Measurements from ENCODE around the genes RNPEP and LGR6.

- PRO-cap: no peak
These were observed 75.2 kb downstream of the NAV1 start for GRCh38 chr1:201613975-201614662.

DNA sequence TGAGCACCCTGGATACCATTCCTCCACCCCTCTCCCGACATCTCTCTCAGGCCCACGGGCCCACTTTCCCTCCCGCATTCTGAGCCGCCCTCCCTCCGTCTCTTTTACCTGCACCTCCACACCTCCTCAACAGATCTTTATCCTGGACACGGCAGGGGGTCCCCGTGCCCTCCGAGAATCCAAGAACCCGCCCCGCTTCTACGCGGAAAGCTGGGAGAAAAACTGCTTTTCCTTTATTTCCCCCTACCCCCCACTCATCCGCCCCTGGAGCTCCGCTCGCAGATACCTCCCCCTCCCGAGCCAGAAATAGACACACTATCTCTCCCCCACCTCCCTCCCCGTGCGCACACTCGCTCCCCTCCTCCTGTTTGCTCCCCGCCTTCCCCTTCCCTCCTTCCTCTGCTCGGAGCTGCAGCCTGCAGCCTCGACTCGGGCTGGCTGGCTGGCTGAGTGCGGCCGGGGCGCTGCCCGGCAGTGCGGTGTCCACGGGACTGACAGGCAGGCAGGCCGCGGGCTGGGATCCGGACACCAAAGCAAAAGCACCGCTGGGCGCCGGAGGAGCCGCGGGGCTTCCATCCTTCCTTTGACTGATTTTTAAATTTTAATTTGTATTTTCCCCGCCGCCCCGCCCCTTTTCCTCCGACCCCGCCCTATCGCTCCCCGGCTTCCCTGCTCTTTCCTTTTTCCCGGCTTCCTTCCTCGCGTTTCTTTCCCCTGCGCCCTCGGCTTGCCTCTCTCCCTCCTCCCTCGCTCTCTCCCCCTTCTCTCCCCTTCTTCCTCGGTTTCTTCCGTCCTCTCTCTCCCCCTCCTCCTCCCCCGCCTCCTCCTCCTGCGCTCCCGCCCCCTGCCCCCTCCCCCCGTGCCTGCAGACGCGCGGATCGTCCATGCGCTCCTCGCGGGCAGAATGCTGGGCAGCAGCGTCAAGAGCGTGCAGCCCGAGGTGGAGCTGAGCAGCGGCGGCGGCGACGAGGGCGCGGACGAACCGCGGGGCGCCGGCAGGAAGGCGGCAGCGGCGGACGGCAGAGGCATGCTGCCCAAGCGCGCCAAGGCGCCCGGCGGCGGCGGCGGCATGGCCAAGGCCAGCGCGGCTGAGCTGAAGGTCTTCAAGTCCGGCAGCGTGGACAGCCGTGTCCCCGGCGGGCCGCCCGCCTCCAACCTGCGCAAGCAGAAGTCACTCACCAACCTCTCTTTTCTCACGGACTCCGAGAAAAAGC is 109.2 kb downstream of the NAV1 start:
- PRO-cap: unidirectional peak, minus-strand start at position 757 of the sequence

- PRO-cap: no peak
These were observed 132.7 kb upstream of the IPO9 start for GRCh38 chr1:201696142-201696798.

- PRO-cap: no peak
These were observed 18.7 kb upstream of the IPO9 start for GRCh38 chr1:201810154-201810856.

DNA sequence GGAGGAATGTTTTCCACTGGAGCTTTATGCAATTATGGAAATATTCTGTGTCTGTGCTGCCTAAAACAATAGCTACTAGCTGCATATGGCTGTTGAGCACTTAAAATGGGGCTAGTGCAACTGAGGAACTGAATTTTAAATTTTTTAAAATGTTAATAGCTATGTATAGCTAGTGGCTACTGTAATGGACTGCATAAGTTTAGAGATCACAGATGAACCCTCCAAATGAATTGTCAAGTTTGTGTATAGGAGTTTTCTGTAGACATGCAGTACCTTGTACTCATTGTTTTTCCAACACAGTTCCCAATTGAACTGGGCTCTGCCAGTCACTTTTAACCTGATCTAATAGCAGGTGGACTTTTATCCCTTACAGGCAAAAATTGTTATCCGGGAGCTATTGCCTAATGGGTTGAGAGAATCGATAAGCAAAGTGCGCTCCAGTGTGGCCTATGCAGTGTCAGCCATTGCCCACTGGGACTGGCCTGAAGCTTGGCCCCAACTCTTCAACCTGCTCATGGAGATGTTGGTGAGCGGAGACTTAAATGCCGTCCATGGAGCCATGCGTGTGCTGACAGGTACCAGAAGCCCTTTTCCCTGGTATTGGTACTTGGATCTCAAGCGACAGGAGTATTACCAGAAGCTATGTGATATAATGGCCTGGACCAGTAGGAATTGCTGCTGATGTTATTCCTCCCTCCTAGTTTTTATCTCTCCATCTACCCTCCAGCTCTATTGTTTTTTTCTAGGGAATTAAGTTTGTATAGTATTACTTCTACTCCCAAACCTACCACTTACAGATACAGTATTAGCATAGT is 19.3 kb downstream of the IPO9 start:
- PRO-cap: no peak

- PRO-cap: unidirectional peak, minus-strand start at chr1:201884608
These were observed 4.2 kb upstream of the SHISA4 start for GRCh38 chr1:201884258-201885096.

DNA sequence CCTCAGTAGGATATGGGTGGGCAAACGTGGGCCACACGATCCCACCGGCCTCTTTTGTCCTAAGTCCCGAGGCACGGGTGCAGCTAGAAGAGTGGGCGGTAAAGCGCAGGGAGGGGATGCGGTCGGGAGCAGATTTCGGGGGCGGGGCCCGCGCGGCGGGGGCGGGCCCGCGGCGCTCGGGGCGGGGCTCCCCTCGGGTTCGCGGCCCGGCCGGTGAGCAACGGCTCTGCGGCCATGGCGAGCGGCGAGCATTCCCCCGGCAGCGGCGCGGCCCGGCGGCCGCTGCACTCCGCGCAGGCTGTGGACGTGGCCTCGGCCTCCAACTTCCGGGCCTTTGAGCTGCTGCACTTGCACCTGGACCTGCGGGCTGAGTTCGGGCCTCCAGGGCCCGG is at the start of gene RNPEP:
RNPEP (plus strand) TSS at position 216 of the 392 bp plus-strand sequence.
- PRO-cap: unidirectional peak, plus-strand start at position 262 of the sequence

GRCh38 chr1:202003001-202003589 is 7.3 kb upstream of the ELF3 start:
- PRO-cap: no peak

DNA sequence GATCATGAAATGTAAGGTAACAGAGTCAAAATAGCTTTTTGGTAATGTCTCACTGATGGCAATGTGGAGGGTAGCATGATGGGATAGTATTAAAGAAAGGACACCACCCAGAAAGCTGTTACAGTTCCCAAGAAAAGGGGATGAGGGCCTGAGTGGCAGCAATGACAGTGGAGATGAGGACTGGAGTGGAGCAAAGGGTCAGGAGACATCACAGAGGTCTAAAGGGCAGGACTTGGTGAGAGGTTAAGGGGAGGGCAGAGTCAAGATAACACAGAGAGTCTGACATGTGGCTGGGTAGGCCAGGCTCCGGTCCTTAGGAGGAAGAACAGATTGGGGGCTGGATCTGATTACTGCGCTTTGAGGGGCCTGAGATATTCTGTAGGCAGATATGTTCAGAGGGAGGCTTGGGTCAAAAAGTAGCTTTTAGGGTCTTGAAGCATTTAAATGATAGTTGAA is 19.3 kb downstream of the ELF3 start:
- PRO-cap: no peak

DNA sequence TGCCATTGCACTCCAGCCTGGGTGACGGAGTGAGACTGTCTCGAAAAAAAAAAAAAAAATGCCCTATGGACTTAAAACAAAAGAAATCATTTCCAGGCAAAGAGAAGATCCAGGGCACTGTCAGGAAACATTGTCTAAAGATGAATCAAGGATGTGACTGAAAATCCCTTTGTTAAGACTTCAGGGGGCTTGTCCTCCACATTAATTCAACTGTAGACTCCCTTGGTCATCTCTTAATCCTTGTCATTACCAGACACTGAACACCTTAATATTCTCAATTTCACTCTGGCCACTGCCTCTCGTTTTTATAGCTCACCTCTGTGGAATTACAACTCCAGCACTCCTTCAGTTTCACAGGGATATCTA is 20.8 kb downstream of the ELF3 start:
- PRO-cap: no peak

- PRO-cap: no peak
These were observed 46.5 kb downstream of the ELF3 start for GRCh38 chr1:202056832-202057287.

- PRO-cap: no peak
These were observed 47.9 kb downstream of the ELF3 start for GRCh38 chr1:202057996-202059027.

GRCh38 chr1:202073274-202073615 is 49.5 kb upstream of the GPR37L1 start:
- PRO-cap: no peak

GRCh38 chr1:202084559-202085772 is 37.8 kb upstream of the GPR37L1 start:
- PRO-cap: no peak

GRCh38 chr1:202113410-202113977 is 9.2 kb upstream of the GPR37L1 start:
- PRO-cap: no peak

DNA sequence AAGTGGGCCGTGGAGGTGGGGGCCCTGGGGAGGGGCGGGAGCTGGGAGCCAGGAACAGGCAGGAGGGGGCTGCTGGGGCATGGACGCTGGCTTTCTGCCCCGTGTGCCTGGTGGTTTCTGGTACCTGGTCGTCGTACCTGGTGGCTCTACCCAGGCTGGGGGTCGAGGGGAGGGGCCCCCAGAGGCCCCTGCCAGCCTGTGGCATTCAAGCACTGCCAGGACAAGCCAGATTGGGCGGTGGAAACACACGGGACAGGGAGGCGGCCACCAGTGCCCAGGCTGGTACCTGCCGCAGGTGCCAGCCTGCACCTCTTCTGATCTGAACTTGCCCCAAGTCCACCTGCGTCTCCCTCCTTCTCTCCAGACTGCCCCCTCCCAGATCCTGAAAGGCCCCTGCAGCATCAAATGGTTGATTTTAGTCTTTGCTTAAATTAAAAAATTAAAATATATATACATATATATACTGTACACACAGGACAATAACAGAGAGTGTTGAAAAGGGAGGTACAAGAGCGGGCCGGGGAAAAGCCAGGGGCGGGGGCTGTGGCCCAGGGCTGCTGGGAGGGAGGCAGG is 10.8 kb downstream of the ARL8A start:
- PRO-cap: no peak

- PRO-cap: no peak
These were observed 763 bp upstream of the ARL8A start for GRCh38 chr1:202144949-202146050.

DNA sequence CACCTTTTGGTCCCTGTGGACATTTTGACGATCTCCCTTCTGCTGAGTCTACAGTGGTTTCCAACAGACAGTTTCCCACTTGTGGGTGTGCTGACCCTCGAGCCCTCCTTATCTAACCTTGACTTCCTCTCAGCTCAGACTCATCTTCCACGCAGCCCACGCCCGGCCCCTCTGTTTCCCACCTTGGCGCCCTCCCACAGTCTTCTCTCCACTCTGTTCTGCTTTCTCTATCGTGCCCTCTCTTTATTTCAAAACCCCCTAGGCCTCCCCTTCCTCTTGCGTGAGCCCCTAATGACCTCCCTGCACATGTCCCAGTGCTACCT is 6.1 kb upstream of the ARL8A start:
- PRO-cap: no peak

DNA sequence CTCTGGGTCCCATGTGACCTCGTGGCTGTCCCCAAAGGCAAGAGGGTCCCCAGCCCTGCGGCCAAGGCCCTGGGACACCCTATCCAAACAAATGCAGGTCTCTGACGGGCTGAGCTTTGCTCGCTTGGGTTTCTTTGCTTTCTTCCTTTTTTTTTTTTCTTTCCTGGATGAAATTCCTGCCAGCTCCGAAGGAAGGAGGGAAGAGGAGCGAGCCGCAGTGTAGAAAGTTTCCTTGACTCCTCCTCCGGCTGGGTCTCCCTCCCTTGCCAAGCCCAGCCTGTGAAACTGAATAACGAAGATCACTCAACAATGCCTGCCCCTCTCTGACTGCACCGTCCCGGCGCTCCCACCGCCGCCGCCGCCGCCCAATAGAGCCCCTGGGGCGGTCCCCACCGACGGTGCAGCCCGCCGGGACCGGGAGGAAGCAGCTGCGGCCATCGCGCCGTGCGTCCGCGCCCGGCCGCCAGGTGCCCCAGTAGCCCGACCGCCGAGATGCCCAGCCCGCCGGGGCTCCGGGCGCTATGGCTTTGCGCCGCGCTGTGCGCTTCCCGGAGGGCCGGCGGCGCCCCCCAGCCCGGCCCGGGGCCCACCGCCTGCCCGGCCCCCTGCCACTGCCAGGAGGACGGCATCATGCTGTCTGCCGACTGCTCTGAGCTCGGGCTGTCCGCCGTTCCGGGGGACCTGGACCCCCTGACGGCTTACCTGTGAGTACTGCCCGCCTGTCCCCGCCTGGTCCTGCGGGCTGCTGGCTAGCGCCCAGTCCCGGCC is at the start of gene LGR6:
LGR6 (plus strand) TSS at position 302 of the 768 bp plus-strand sequence.
- PRO-cap: unidirectional peak, plus-strand start at position 320 of the sequence

GRCh38 chr1:202578125-202578826 is 132.0 kb downstream of the SYT2 start:
- PRO-cap: no peak